Metastatic Liver Carcinoma in the Lung (tissue), 2 donors: ENCODE measurements around a stretch of chr11.

DNA sequence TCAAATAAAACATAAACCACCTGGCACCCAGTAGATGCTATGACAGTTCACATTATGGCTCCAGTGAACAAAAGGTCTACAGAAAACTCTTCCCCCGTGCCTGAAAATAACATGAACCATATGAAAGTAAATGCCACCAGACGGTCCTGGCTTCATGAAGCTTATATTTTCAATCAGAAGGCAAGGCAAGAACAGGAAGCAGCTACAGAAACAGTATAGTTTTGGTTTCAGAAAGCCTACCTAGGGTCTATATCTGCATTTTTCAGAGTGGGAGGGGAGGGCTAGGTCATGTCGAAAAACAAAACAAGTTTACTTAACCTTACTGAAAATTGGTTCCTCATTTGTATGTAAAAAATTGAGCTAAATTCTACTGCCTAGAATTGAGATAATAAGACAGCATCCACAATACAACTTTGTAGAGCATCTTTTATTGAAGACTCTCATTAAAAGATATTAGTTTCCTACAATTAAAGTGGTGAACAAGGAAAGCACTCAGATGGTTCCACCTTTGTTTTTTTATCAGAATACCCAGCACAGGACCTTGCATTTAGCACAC lies 9.7 kb downstream of the RAB30 start:
- PRO-cap, 2 experiments: no peak in any of the 2 experiments

DNA sequence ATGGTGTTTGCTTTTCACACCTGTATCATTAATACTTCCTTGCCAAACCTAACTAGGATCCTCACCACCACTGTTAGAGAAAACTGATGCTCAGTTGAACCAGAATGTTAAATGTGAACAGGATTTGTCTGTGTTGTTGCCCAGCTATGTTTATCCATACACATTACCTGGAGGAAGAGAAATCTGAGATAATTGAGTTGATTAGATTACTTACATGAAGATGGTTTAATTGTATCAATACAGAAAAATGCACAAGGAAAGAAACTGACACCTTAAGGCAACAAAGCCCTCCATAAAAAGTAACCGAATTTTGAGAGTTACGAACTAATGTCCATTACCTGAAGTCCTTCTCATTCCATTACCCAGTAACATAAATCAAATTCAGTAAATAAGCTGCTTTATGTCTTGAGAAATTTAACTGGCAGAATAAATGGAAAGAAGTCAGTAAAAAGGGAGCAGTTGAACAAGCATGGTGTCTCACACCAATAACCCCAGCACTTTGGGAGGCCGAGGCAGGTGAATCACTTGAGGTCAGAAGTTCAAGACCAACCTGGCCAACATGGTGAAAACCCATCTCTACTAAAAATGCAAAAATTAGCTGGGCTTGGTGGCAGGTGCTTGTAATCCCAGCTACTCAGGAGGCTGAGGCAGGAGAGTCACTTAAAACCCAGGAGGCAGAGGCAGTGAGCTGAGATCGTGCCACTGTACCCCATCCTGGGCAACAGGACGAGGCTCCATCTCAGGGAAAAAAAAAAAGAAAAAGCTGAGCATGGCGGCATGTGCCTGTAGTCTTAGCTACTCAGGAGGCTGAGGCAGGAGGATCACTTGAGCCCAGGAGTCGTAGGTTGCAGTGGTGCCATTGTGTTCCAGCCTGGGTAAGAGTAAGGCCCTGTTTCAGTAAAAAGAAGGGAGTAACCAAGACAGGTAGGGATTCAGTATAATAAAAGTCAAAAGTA lies 7.7 kb upstream of the RAB30 start:
- PRO-cap, 2 experiments: no peak in any of the 2 experiments

DNA sequence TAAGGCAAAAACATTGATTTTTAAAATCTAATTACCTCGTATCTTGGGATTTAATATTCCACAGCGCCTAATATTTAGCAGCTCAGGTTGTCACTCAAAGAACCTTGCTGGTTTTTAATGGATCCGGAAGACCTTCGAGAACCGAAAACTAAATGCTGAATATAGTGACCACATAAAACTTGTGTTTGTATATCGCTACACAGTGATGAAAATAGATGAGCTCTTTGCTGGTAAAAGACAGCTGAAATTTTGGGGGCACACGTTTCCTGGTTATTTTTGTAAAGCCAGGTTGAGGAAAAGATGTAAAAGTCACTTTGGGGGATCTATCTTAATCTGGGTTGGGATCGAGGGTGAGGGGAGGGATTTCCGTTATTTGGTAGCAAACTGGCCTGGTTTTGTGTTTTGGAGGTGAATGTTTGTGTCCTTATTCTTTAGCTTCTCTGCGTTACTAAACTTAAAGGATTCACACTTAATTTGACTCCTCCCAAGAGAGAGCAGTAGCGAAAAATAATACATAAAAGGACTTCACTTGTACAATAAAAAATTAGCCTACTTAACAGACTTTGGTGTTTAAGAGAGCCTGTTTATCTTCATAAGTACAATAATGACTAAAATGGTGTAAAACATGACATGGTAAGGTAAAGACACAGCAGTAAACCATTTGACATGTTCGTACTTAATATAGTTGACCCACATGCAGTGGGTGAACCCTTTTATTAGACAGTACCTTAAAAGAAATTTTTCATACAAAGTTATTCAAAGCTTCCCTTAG lies 2.6 kb downstream of the PCF11 start:
- PRO-cap, 2 experiments: no peak in any of the 2 experiments

DNA sequence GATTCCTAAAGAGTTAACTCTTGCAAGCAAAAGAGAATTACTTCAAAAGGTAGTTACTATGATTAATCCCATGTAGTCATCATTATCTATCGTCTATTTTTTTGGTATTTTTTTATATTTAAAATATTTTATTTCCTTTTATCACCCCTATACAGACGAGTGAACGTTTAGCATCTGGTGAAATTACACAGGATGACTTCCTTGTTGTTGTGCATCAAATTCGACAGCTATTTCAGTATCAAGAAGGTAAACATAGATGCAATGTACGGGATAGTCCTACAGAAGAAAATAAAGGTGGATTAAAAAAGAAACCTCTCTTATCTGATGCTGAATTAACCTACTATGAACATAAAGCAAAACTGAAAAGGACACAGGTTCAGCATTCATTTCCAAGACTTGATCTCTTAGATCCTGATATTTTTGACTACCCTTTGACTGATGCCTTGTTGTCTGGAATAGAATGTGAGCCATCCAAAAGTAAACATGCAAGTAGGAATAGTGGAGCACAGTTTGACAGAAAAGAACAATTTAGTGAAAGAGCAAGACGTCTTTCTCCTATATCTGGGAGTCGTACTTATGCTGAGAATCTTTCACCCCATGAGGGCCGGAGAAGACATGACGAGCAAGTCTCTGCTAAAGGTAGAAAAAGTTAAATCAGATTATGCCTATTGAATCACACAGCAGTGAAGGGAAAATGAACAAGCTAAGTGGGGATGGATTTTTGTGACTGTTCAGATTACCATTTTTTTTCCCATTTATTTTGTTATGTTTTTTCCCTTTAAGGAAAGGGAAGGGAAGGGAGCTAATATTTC lies 10.5 kb downstream of the PCF11 start:
- PRO-cap, 2 experiments: no peak in any of the 2 experiments

DNA sequence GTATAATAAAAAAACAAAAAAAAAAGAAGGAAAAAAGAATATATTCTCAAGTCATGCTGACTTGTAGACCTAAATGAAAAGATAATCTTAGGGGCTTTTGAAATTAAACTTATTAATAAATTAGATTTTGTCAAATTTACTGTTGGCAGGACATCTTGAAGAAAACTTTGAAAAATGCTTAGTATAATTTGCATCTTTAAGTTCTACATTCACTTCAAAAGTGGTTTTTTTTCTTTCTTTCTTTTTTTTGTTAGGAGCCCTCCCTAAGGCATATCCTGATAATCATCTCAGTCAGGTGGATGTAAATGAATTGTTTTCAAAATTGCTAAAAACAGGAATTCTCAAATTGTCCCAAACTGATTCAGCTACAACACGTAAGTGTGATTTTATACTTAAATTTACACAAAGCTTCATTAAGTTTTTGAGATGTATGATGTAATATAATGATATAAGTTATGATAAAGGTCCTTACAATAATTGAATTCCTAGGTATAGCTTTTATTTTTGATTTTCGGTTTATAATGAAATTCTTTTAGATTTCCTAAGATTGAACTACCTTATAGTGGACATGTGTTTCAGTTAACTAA lies 16.6 kb upstream of the ANKRD42 start:
- PRO-cap, 2 experiments: no peak in any of the 2 experiments

DNA sequence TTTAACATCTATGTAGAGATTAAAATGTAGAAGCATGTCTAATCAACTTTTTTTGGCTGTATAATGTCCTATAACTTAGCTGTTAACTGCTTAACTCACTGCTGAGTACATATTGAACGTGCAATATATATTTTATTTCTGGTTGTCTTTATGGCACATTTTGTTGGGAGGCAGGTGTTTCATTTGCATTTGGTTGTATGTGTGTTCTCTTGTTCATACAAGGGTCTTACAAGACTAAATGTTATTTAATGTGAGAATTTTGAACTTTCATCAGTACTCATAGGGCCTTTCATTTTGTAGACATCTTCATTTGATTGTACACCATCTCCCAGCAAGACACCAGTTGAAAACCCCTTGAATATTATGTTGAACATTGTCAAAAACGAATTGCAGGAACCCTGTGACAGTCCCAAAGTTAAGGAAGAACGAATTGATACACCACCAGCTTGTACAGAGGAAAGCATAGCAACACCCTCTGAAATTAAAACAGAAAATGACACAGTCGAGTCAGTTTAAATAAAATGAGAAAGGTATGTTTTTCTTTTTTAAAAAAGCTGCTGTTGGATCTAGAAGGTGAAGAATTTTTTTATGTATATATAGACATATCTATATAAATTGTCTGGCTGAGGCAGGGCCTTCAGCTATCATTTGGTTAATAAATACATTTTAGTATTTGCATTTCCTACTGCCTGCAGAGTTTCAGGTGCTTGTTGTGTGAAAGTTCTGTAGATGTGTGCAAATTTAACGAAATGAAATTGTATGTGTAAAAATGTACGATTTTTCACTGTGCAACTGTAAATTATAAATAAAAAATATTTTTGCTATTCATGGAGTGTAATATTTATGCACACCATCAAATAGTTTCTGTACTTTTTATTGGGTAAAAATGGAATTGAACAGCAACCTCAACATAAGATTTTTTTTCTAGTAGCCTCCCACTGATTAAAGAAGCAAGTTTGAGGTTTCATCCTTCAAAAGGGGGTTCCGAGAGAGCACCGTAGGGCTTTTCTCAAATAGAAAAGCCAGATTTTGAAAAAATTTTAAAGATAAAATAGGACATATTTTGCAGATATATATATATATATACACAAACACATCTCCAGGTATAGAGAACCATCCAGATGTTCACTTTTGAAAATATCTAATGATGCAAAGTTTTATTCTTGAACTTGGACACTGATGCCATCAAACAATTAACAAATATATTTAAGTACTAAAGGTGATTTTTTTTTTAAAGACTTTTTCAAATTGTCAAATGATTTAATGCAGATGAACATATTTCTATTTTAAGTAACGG lies 8.7 kb upstream of the ANKRD42 start:
- PRO-cap, 2 experiments: no peak in any of the 2 experiments

- PRO-cap, 2 experiments: no peak in any of the 2 experiments
Observed at GRCh38 chr11:83680882-83681352, 394.8 kb upstream of the CCDC90B start.

- PRO-cap, 2 experiments: no peak in any of the 2 experiments
Observed at GRCh38 chr11:84098834-84099222, 812.7 kb upstream of the CCDC90B start.

DNA sequence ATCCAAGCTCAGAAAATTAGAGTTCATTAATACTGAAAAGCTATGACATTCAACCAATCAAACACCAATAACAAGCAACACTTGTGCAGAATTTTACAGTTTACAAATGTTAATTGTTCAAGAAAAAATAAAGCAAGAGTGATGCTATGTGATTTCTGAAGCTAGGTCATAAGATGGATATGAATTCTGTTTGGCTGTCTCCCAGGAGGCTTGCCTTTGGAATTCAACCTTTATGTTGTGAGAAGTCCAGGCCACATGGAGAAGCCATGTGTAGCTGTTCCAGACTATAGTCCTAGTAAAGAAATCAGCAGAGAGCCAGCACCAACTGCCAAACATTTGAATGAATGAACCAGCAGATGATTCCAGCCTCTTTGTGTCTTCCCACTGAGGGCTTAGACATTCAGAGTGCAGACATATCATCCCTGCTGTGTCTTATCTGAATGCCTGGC lies 1150.7 kb downstream of the DLG2 start:
- PRO-cap, 2 experiments: no peak in any of the 2 experiments

DNA sequence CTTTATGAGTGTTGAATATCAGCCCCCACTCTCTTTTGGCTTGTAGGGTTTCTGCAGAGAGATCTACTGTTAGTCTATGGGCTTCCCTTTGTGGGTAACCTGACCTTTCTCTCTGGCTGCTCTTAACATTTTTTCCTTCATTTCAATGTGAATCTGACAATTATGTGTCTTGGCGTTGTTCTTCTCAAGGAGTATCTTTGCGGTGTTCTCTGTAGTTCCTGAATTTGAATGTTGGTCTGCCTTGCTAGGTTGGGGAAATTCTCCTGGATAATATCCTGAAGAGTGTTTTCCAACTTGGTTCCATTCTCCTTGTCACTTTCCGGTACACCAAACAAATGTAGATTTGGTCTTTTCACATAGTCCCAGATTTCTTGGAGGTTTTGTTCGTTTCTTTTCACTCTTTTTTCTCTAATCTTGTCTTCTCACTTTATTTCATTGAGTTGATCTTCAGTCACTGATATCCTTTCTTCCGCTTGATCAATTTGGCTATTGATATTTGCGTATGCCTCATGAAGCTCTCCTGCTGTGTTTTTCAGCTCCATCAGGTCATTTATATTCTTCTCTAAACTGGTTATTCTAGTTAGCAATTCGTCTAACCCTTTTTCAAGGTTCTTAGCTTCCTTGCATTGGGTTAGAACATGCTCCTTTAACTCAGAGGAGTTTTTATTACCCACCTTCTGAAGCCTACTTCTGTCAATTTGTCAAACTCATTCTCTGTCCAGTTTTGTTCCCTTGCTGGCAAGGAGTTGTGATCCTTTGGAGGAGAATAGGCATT lies 79.7 kb downstream of the DLG2 start:
- PRO-cap, 2 experiments: no peak in any of the 2 experiments

- PRO-cap, 2 experiments: no peak in any of the 2 experiments
Observed at GRCh38 chr11:85660816-85661863, 3.8 kb downstream of the CREBZF start.

GRCh38 chr11:85663741-85664544 lies 986 bp downstream of the CREBZF start:
- PRO-cap, 2 experiments: peak in 1 of 2 experiments; most common plus-strand start chr11:85664376 (in 1); most common minus-strand start chr11:85664172 (in 1)

DNA sequence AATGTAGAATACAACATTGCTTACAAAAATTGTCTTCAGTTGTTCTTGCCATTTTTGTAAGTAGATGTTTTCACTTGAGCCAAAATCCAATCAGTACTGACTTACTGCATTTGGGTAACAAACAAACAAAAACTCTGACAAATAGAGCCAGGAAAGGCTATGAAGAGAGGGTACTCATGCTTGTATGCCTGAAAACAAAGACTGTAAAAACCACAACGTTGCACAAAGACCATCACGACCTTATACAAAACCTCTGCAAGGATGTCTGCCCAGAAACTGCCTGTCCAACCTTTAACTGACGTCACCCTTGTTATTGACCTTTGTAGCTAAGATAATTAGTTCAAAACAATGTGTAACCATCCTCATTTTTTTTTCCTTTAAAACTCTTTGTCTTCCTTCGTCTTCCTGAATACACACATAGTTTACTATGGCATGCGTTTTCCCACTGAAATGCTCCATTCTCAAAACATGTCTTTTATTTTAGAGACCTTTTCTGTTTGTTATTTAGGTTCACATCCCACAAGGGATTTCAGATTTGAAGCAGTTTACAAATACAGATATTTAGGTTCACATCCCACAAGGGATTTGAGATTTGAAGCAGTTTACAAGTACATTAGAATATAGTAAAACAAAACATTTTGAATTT lies 882 bp upstream of the CREBZF start:
- PRO-cap, 2 experiments: no peak in any of the 2 experiments

GRCh38 chr11:85682242-85683397 lies 3.4 kb downstream of the CCDC89 start:
- PRO-cap, 2 experiments: peak in 2 of 2 experiments; most common plus-strand start chr11:85682927 (in 1); most common minus-strand start chr11:85682863 (in 2)

DNA sequence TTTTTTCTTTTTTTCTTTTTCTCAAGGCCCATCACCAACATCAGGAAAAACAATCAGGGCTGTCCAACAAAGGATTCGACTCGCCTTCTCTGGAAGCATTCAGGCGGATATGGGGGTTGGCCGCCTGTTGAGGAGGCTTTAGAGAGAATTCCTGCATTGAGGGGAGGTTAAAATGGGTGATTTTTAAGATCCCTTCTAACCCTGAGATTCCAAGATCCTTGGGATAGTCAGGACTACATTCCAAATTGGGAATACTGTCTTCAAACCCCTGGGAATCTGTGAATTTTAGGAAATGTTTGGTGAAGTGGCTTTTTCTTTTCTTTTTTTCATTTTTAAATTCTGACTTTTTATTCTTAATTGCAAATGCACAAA lies 33.5 kb upstream of the CCDC89 start:
- PRO-cap, 2 experiments: no peak in any of the 2 experiments

DNA sequence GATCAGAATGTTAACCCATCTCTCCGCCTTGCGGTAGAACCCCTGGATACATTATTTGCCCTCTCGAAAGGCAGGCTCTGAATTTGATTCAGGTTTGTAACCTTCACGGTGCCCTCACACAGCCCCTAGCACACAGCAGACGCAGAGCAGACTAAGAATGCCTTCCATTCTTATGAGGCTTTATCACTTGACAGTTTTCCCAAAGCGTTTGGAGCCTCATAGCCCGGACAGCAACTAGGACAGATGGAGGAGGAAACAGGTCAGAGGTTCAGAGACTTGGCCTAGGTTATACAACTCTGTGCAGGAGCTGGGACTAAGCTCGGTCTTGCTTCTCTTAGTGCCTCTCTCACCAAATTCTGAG lies 290 bp downstream of the CCDC83 start:
- PRO-cap, 2 experiments: no peak in any of the 2 experiments

DNA sequence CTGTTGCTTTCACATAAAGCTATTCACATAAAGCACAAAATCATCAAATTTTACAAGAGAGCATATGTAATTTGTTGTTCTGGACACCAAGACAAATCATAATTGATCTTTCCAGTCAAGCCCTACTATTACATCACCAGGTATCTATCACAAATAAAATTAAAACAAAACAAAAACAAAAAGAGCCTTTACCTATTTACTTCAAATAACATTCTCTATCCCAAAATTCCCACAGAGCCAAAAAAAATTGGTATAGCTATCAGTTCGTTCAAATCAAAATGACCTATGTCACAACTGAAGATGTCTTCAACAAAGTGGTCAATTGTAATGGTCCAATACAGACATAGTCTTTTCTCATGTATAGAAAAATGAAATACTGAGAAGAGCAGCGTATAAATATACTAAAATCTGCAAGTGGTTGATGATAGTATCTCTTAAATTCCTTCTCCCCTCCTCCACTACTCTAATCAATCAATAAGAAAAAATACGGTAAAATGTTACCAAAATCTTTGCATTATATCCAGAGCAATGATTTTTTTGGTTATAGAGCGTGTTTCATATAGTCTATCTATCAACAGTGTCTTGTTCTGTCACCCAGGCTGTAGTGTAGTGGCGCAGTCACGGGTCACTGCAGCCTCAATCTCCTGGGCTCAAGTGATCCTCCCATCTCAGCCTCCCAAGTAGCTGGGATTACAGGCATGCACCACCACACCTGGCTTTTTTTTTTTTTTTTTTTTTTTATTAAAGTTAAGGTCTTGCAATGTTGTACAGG lies 105.5 kb downstream of the PICALM start:
- PRO-cap, 2 experiments: no peak in any of the 2 experiments

DNA sequence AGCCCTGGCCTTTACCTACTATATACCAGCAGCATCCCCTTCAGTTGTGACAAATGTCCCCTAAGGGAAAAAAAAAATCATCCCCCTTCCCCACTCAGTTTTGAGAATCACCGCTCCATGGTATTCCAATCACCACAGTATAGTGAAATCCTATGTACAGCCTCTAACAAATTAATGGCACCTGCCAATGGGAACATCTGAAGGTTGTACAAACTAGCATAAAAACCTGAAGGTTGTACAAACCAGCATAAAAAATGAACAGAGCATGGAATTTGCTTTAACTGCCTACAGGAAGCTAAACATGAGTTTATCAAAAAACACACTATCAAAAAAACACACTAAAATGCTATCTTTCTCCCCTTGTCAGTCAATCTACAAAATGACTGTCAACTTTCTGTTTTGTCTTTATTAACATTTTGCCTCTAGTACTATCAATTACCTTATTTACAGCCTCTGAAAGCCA lies 39.7 kb downstream of the PICALM start:
- PRO-cap, 2 experiments: no peak in any of the 2 experiments

- PRO-cap, 2 experiments: no peak in any of the 2 experiments
Observed at GRCh38 chr11:86051583-86052670, 17.0 kb downstream of the PICALM start.

GRCh38 chr11:86052671-86053710 lies 15.9 kb downstream of the PICALM start:
- PRO-cap, 2 experiments: no peak in any of the 2 experiments